Neural progenitor cell (in vitro differentiated cells): ENCODE measurements around a stretch of chr22.

GRCh38 chr22:45541140-45541490, 38.4 kb downstream of the FBLN1 start:
- RAMPAGE, long total RNA, result no peak

DNA sequence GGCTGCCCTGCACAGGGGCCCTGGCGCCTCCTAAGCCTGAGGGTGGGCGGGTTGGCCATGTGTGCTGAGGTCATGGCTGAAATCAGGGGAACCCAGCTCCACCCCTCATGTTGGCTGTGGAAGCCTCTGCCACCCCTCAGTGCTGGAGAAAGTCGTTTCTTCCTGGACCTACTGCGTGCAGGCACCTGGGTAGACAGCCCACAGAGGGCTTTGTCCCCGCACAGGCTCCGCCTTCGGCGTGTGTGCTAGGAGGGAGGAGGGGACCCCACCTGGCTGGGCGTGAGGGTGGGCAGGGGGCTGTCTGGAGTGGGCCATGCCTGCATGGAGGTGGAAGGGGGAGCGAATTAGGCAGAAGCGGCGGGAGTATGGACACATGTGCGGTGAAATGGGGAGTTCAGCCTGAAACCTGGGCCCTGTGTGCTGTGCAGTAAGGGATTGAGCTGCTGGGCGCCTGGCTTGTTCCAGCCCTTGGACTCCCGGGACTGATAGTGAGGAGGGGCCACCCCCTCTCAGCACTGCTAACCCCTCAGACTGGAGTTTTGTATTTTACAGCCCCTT, 49.3 kb downstream of the FBLN1 start:
- RAMPAGE, long total RNA, result no peak

- RAMPAGE, long total RNA, result no peak
Observed at GRCh38 chr22:45576581-45576749, 73.8 kb downstream of the FBLN1 start.

DNA sequence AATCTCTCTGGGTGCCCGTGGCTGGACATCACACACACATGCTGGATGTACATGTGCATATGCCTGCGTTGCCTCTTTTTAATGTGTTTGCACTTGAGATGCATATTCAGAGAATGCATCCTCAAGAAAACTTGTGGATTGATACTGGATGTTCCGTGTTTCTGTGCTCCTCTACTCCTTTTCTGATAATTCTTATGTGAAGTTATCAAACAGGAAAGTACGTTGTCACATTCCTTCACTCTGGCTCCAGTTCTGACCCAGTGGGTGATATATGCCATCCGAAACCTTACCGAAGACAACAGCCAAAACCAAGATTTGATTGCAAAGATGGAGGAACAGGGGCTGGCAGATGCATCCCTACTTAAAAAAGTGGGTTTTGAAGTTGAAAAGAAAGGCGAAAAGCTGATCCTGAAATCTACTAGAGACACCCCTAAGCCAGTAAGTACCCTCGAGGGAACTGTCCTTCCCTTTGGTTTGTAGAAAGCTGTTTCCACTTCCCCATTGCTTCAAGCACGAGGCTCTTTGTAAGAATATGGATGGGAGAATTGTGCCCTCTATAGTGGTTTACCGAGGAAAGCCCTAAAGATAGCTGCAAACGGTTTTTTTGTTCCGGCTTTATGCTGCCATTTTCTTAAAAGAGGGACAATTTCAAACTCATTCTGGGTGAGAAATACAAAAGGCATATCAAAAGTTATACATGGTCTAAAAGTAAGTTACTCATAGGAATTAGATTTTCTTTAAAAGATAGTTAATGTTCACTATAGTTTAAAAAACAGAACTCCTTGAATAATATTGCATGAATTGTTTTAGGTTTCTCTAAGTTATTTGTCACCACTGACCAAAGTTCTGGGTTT, 134.0 kb downstream of the WNT7B start:
- RAMPAGE, long total RNA, result no peak

GRCh38 chr22:46001387-46001906, 24.5 kb upstream of the WNT7B start:
- RAMPAGE, long total RNA, result no peak

DNA sequence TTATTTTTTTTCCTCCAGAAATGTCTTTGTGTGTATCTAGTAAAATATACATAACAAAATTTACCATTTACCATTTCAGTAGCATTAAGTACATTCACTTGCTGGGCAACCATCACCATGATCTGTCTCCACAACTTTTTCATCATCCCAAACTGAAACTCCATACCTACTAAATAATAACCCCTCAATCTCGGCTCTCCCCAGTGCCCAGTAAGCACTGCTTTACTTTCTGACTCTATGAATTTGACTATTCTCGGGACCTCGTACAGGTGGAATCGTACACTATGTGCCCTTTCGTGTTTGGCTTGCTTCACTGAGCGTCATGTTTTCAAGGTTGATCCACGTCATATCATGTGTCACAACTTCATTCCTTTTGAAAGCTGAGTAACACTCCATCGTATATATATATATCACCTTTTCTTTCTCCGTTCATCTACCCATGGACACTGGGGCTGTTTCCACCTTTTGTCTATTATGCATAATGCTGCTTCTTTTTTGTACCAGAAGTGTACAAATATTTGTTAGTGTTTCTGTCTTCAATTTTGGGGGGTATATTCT, 56.8 kb upstream of the WNT7B start:
- RAMPAGE, long total RNA, result no peak

DNA sequence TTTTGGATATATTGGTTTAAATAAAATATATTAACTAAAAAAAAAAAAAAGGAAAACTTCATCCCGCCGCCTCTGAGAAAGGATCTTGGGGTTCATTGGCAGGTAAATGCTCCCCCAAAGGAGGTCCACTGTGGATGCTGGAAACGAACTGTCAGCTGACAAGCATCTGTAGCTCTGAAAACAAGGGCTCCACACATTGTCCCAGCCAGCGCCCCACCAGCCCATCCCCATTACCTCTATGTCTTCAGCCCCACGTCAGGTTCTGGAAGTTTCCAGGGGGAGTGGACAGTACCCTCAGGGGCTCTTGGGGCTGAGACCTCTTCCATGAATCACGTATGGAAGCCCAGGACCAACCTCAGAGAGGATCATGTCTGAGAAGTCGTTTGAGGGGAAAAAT, 66.4 kb upstream of the WNT7B start:
- RAMPAGE, long total RNA, result no peak

- RAMPAGE, long total RNA, result no peak
Observed at GRCh38 chr22:46054738-46055080, 77.7 kb upstream of the WNT7B start.

DNA sequence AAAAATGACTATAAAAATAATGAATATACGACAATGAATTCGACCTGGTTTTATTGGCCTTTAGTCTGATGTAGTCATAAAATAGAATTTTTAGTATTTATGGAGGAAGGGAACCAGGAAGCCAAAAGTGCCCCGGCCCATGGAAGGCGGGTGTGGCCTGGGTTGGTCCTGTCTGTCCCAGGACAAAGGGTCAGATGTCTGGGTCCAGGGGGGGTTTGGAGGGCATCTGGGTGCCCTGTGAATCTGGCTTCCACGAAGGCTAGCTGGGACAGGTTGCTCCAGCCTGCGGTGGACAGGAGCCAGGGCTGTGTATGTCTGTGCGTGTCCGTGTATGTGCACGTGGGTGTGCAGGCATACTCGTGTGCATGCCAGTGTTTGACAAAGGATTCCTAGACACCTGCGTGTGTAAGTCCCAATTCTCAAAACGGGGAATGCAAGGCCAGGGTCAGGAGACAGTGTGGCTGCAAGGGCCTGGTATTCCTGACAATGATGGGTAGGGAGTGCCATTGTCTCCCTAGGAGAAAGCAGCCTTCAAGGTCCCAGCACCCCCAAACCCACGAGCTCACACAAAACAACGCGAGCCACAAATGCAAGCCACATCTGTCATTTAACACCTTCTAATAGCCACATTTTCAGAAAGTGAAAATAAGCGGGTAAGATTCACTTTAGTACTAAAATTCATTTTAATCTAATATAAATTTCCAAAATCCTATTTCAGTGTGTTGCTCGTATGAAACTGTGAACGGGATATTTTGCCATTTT, 78.3 kb upstream of the WNT7B start:
- RAMPAGE, long total RNA, result no peak

GRCh38 chr22:46062696-46063863, 86.1 kb upstream of the WNT7B start:
- RAMPAGE, long total RNA, result no peak

DNA sequence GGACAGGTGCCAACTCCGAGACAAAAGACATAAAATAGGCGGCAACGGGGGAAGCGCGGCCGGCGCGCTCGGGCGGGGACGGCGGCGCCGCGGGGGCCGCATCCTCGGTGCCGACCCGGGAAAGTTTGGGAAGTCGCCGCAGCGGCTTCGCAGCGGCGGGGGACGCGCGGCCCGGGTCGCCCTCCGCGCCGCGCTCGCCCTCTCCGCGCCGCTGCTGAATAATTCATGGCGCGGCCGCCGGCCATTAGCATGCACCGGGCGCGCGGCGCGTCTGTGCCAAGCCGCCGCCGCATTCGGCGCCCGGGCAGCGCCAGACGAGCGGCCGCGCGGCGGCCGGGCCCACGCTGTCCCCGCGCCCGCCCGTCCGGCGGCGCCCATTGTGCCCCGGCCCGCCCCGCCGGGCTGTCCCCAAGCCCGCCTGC, 78.7 kb upstream of the PPARA start:
- RAMPAGE, long total RNA, result no peak

DNA sequence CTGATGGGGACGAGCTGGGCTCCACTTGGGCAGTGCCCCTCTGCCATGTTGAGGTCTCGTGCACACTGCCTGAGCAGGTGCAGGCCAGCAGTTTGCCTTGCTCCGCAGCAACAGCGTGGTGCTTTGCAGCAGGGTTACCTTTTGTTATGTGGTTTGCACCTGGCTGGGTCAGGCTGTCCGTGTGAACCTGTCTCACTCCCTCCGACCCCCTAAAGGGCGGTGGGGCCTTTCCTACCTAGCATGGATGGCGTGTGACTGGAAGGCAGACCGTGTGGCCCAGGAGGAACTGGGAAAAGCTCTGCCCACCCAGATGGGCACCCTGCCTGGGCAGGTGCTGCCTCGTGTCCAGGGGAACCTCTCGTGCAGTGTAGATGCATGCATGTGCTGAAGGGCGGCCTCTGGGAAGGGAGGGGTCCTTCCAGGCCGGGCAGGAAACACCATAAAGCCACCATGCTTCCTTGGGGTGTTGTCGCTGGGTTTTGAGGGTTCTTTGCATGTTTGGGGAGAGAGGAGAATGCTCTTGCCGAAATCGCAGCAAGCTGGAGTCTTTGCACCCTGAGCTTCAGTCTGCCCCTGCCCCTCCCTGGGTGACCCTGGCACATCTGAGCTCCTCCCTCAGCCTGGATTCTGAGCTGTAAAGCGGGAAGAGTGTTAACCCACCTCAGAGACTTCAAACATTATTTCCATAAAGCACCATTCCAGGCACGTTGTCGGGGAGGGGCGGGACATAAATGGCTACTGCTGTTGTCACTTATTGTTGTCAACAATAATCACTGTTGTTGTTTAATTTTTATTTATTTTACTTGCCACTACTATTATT, 75.3 kb upstream of the PPARA start:
- RAMPAGE, long total RNA, result no peak

DNA sequence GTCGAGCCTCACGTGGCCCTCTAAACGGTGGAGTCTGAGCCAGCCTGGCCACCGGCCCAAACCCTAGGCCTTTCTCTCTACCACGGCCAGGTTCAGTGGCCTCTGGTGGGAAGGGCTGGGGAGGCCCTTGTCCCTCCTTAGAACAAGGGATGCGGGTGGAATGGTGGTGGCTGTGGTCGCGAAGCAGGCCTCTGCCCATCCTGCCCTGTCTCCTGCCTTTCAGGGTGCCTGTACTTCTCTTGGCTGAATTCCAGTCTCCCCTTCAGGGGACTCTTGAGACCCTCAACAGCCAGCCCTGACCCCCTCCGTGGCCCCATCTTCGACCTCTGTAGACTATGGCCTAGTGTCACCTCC, 59.9 kb upstream of the PPARA start:
- RAMPAGE, long total RNA, result no peak

GRCh38 chr22:46090765-46091350, 59.5 kb upstream of the PPARA start:
- RAMPAGE, long total RNA, result no peak

- RAMPAGE, long total RNA, result no peak
Observed at GRCh38 chr22:46099005-46099864, 51.1 kb upstream of the PPARA start.

DNA sequence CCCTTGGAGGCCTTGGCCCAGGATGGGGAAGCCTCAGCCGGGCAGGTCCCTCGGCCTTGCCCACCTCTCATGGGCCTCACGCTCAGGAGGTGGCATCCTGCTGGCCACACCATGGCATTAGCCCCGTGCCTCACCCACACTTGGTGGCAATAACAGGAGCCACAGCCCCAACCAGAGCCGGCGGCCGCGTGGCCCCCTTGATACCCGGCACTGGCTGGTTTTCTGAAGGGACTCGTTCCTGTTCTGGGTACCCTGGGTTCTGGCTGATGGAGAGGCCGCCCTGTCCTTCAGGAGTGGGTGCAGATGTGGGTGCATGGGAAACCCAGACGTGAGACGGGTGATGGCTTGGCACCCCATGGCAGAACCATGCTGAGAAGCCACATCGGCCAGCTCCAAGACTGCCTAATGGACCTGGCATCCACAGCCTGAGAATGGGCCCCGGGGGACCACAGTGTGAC, 49.8 kb upstream of the PPARA start:
- RAMPAGE, long total RNA, result no peak

GRCh38 chr22:46172867-46173463, 22.6 kb downstream of the PPARA start:
- RAMPAGE, long total RNA, result no peak

- RAMPAGE, long total RNA, result no peak
Observed at GRCh38 chr22:46244983-46245997, 4.8 kb downstream of the CDPF1 start.

DNA sequence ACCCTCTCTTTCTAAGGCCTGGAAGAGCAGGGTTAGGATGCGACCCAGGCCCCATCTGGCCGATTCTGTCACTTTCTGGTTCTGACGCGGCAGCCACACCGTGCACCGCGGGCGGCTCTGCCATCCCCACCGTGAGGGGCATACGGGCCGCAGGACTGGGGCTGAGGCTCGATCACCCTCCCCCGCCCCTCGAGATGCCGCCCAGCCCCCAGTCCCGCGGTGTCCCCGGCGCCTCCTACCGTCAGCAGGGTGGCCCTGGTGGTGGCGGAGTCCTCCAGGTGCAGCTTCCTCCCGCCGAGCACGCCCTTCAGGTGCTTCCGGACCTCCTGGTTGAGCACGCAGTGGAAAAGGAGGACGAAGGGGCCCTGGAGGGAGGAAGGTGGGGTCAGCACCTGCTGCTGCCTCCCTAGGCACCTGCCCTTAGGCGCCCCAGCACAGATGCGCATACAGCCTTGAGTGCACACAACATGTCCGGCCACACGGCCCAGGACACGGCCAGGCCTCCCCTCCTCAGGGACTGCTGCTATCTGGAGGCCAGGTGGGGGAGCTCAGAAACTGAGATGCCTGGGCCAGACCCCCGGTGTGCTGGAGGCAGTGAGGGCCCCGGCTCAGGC, 31.3 kb downstream of the TRMU start:
- RAMPAGE, long total RNA, result no peak

GRCh38 chr22:46430492-46431533, 95.3 kb downstream of the TRMU start:
- RAMPAGE, long total RNA, result no peak